Skeletal muscle satellite cell (primary cell): ENCODE measurements around a stretch of chr12.

DNA sequence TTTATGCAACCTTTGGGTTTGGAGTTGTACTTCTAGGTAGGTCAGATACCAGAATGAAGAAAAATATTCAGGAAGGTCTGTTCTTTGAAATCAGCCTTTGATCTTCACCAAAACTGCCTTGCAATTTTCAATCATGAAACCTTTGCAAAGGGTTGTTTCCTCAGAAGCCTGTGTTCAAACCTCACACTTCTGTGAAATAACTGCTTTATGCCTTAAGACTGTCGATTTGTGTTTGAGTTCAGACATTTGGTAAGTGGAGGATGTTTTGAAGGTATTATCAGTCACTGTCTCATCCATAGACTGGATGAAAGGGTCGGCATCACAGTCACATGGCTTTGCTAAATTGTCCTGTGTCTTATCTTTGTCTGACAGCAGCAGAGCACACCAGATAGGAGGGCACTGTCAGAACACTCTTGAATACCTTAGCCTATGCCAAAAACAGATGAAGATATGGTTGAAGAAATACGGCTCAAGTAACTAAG, 233.3 kb upstream of the BTG1 start:
- CAGE, long polyA plus RNA: no peak

DNA sequence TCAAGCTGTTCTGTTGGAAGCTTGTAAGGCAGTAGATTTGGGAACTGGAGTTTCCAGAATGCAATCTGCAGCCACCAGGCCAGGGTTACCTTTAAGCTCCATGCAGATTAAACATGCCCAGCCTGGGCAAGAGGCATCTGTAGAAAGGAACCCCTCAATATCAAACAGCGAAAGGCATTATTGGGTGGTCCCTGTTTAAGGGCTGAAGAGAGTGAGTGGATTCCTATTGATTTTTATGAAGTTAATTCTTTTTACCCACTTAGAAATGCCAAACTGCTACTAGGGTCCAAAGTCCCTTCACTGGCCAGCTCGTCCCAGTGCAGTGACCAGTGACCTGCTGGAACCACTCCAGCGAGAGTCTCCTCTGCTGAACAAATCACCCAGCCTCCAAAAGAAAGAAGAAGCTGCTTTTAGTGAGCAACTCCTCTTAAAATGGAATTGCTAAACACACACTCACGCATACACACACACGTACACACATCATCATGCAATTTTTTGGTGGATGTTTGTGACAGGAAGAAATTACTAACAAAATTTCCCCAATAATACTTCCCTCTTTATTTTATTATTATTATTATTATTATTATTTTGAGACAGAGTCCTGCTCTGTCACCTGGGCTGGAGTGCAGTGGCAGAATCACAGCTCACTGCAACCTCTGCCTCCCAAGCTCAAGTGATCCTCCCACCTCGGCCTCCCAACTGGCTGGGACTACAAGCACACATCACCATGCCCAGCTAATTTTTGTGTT, 198.2 kb upstream of the PLEKHG7 start:
- CAGE, long polyA plus RNA: no peak

DNA sequence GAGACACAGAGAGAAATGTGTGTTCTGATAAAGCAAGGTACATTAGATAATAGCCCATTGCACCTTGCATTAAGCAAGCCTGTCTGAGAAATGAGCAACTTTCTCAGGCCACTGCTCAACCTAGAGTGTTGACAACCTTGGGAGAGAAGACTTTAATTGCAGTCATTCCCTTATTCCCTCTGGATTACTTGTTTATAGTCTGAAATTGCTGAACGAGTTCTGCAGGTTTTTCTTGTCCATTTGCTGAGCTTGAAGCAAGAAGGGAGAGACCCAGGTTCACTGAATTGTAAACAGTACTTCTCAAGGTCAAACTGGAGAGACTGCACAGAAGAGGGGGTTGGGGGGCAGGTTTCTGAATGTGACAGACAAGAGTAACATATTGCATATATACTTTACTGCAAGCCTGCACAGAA, 159.4 kb upstream of the PLEKHG7 start:
- CAGE, long polyA plus RNA: no peak

GRCh38 chr12:92569991-92570730, 132.6 kb upstream of the PLEKHG7 start:
- CAGE, long polyA plus RNA: no peak

DNA sequence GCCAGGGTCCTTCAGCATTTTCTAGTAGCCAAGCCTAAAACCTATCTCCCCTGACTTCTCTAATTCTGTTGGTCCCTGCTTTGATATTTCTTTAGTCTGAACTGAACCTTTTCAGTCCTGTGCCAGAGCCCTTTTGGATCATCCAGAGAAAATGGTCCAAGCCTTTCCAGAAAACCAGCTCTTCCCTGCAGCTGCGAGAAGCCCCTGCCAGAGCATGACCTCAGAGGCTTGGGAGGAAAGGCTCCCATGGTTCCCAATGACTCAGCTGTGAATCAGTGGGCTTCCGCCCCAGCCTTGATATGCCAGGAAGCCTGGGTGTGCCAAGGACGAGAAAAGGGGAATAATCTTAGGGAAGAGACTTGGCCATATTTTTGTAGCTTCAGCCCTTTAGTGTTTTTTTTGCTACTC, 43.3 kb downstream of the PLEKHG7 start:
- CAGE, long polyA plus RNA: no peak

DNA sequence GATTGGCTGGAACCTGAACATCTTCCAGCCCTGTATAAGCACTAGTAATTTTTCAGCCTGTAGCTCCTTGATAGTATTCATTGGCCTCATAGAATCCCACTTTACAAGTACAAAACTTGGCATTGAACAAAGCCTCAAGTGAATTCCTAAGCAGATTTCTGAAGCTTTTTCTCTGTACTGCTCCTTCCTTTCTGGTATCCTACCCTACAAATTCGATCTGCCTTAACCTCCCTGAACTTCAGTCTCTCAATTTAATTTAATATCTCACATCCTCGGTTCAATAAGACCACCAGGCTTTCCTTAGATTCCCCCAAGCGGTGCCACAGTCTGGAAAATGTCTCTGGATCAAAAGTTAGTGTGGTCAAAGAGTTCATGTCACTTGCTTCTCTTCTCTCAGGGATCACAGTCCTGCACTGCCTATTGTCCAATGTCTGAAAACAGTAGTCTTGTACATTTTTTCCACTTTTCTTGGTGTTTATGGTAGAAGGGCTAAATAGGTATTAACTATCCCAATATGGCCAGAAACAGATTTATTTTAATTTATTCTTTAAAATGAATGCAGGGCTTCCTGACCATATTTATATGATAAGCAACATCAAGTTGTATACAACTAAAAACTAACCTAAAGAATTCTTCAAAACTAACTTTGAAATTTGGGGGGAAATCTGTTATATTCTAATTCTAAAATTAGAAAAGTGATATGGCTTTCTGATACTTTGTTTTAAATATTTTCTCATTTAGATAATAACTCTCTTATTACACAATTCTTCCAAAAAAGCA, 111.0 kb downstream of the EEA1 start:
- CAGE, long polyA plus RNA: no peak

GRCh38 chr12:92852061-92852450, 77.0 kb downstream of the EEA1 start:
- CAGE, long polyA plus RNA: no peak

GRCh38 chr12:92866644-92867632, 62.2 kb downstream of the EEA1 start:
- CAGE, long polyA plus RNA: no peak

- CAGE, long polyA plus RNA: no peak
Measured at GRCh38 chr12:92927831-92928399, 1.2 kb downstream of the EEA1 start.

DNA sequence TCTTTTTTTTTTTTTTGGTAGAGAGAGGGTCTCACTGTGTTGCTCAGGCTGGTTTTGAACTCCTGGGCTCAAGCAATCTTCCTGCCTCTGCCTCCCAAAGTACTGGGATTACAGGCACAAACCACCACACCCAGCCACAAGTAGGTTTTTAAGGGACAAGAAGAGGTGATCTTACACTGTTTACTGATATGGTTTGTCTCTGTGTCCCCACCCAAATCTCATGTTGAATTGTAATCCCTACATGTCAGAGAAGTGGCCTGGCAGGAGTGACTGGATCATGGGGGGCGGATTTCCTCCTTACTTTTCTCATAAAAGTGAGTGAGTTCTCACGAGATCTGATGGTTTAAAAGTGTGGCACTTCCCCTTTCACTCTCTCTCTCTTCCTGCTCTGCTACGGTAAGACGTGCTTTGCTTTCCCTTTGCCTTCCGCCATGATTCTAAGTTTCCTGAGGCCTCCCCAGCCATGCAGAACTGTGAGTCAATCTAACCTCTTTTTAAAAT, 11.9 kb upstream of the EEA1 start:
- CAGE, long polyA plus RNA: no peak

DNA sequence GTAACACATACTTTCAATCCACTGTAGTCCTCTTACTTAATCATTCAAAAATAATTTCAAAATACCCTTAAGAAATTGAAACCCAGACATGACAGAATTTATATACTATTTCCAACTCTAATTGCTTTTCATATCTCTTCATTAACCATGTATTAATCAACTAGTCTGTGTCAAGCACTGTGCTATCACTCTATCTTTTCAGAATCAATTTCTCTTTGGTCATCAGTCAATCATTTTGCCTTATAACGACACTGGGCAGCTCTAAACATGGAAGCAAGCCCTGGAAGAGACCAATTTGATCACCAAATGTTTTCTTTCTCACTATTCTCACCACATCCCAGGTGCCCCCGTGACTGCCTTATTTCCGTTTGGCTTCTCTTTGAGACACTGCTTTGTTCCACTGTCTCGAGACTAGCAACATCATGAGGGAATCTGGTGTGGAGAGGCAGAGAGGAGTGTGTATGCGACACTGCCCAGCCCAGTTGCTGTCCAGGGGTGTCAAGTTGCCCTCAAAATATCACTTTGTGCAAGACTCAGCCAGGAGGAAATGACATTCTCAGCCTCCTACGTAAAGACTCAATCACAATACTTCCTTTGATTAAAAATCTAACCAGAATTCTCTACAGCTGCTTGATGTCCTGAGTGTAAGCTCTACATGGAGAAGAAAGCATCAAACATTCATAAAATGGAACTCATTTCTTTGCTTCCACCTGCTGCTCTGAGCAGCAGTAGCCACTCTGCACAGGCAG, 48.1 kb upstream of the EEA1 start:
- CAGE, long polyA plus RNA: no peak

GRCh38 chr12:93083463-93083895, 154.4 kb upstream of the EEA1 start:
- CAGE, long polyA plus RNA: no peak

DNA sequence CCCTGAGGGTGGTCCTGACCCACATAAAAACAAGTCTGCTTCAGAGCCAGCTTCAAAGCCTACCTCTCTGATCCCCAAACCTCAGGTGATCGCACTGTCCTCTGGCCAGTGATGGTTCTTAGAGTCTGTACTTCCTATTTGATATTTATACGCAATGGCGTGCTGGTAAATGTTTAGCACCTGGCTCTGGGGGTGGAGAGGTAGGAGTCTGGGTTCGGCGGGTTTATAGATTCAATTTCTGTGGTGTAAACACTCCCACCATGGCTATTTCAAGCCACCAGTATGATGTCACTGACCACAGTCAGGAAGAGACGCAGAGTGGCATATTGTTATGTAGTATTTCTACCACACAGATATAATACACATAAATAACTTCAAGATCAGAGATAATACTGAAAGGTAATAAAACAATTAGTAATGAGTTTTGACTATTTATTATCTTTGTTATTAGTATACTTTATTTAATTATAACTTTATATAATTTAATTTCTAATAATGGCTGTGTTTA, 166.3 kb upstream of the EEA1 start:
- CAGE, long polyA plus RNA: no peak

- CAGE, long polyA plus RNA: no peak
Measured at GRCh38 chr12:93122455-93123306, 193.6 kb upstream of the EEA1 start.

DNA sequence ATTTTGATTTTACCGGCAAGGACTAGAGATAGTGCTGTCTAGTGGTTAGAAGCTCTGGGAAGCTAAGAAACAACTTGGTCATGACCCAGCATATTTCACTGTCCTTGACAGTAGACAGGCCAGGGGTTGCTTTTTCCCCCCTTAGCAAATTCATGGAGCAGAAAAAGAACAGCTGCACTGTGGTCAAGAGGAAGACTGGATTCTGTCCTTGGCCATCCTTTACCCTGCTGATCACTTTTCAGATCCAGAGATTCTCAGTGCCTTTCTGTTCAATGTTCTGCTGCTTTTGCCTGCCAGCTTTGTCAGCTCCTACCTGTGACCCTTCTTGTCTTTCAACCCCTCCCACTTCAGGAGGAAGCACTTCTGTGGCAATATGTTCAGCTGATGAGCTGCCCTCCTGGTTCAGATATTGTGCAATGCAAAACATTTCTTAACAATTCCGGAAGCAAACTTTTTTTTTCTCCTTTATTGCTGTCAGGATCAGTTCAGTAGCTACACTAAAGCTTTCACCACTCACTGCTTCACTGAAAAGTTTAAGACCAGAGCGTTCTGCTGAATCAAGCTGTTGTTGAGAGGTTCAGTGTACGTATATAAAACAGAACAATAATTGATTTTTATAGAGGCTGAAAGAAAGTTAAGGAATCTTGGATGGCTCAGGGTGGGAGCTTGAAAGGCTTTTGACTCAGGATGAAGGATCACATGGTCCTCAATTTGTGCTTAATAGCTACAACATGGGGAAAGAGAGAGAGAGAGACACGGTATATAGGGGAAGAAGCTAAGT, 133.6 kb upstream of the NUDT4 start:
- CAGE, long polyA plus RNA: no peak

DNA sequence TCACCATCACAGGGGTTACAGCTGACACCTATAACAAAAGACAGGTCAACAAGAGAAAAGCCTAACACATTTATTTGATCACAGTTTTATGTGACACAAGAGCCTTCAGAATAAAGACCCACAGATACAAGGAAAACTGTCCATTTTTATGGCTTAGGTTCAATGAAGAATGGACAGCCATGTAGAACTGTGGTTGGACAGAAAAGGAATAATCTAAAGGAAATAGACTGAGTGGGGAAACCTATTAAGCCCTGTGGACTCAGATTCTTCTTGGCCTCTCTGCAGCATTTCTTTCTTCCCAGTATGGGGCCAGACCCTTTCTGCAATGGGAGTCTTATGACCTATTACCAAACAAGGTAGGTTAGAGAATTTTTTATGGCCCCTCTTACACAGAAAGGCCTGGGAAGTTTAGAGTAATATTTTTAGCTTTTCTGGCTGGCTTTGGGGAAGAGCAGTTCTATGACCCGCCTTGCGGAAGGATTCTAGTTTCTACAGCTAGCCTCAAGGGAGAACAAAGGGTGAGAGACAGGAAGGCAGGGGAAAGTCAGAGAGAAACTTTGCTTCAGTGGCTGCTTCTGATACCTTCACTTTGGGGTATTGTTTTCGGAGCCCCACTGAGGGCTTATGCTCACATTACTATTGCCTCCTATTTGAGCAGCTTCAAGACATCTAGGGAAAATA, 80.9 kb upstream of the NUDT4 start:
- CAGE, long polyA plus RNA: no peak

DNA sequence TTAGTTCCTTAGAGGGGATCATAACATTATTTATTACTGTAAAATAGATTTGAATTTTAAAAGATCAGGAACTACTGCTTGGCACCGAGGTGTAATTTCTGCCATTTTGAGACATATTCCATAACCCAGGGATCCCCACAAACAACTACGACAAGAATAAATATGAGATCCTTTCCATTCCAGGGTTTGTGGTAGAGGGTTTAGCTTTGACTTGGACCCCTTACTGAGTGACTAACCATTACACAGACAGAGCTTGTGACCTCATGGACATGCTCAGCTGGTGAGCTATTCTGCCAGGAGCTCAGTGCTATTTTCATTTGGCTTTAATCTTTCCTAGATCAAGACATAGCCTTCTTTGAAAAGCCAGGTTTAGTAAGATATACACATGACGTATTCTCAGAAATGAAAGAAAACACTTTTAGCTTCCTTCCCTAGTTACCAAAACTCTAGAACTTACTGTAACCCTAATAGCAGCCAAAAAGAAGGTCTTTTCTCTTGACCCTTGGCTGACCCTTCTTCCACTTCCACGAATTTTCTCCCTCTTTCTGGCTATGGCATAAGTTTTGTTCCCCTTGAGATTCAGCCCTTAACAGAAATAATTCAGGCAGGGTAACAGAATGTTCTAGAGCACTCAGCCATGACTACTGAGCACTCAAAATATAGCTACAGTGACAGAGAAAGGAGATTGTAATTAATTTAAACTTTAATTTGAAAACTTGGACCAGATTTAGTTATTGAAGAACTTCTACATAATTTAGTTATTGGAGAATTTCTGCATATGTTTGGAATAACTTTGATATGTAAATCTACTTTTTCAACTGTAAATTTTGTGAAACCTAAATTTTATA, 75.0 kb upstream of the NUDT4 start:
- CAGE, long polyA plus RNA: no peak

DNA sequence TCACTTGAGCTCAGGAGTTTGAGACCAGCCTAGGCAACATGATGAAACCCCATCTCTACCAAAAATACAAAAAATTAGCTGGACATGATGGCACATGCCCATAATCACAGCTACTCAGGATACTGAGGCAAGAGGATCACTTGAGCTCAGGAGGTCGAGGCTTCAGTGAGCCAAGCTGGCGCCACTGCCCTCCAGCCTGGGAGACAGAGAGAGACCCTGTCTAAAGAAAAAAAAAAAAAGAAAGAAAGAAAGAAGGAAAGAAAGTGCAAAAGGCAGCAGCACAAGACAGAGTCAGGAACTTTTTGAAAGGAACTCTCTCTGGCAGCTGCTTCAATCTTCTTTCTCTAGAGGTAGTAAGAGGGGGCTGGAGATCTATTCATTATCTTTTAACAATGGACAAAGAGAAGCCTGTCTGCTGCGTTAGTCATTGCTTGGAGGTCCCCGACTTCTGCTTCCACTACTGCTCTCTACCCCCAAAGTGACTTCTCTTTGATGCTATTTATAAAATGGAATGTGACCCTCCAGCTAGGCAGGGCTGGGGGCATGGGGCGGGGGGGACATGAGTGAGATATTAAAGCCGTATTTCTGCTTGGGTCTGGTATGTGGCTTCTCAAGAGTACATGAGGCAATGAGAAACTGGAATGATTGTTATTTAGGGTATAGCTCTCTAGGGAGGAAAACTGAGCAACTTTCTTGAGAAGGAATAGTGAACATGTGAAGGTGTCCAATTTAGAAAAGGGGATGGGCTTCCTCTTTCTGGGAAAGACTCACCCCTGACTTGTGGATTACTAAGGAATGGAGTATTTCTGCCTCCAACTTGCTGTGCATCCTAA, 41.5 kb upstream of the NUDT4 start:
- CAGE, long polyA plus RNA: no peak

DNA sequence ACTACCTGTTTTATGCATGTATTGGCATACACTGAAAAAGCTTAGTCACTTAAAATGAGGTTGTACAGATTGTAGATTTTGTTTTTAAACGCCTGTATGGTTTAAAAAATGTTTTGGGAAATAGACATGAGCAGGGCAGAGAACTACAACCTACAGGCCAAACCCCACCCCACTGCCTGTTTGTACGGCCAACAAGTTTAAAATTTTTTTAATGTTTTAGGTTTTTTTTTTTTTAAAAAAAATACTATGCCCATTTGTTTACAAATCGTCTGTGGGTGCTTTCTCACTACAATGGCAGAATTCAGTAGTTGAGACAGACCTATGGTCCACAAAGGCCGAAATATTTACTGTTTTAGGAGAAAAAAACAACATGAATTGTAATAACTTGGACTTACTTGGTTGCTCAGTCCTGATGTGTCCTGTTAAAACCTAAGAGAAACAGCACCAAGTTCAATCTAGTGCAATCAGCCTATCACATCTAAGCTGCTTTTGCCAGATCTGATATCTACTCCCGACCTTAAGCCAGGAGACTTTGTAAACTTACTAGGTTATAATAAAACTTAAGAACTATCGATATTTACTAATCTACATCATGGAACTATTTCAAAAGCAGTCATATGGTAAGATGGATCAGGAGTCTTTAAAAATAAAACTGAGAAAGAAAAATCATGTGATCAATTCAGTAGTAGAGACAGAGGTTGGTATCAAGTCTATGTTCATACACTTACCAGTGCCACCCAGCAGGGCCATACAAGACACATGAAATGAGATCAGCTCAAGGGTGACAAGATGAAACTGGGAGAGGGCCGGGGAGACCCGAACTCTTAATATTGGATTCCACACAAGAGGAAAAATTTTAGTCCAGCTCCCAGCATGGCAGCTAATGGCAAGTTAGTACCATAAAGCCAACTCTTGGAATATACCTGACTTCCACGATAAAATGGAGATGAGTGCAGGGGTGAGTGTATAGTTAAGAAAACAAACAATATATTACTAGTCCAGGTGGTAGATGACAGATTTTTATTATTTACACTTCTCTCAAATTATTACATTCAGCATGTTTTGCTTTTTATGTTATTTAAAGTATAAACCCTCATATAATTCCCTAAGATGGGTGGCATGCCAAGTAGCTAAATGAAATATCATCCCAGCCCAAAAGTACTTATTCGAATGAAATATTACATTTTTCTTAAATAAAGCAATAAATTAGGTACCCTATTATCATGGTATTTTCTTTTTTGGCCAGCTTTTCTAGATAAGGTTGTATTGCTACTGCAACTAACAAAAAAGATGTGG, 27.4 kb downstream of the NUDT4 start:
- CAGE, long polyA plus RNA: no peak

DNA sequence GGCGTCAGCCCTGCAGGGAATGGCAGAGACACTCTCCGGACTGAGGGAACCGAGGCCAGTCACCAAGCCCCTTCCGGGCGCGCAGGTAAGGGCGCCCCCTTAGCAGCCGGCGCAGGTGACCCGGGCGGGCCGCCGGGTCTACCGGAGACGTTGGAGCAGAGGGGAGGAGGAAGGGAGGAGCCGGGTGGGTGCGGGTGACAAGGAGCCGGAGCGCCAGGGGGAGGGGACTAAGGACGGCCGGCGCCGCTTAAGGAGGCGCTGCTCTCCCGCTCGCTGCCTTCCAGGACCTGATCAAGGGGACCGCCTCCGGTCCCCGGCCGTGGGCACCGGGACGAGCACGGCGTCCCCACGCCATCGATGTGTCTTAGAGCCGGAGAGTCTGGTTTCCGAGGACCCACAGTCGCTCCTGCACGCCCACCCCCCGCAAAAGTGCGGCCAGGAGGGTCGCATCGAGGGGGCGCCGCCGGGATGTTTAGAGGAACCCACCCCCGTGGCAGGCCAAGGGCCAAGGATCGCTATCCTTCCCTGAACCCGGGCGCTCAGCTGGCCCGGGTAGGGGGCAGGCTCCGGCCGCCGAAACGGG, 2.3 kb upstream of the SOCS2 start:
- CAGE, long polyA plus RNA: no peak